Left lobe of liver (tissue), 1 donor: ENCODE data around the genes RHBDD3 and SF3A1.

GRCh38 chr22:29121079-29121531 is 48.3 kb downstream of the KREMEN1 start:
- PRO-cap, result no peak

GRCh38 chr22:29141934-29142778 is 63.5 kb upstream of the EMID1 start:
- PRO-cap, result no peak

DNA sequence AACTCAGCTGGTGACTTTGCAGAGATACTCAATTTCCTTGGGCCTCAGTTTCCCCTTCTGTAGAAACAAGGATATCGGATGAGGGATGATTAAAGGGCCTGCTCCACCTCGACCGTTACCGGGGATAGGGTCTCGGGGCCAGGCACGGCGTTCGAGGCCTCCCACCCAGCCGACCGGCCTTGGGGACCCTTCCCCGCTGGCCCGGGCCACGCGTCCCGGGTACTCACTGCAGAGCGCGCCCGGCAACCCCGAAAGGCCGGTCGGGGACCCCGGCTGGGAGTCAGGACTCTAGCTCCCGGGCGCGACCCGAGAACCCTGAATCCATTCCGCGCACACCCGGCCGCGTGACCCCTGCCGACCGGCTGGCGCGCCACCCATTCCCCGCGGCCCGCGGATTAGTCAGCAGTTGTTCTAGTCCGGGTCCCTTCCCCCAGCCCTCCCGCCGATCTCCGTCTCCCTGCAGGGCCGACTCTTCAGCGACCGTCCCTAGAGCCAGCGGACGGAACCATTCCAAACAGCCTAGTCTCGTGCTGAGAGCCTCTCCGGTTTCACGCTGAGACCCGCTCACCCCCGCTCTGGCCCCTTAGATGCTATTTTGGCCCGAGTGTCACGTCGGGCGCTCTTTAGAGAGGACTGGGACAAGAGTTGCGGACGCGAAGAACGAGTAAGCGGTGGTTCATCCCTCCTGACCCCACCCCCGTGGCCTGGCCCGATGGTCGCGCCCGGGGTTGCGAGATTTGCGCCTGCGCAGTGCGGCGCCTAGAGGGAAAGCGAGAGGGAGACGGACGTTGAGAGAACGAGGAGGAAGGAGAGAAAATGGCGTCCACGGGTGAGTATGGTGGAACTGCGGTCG is at the start of gene RHBDD3:
Gene RHBDD3, minus strand, starts transcription at position 461 of the 853 bp plus-strand sequence.
- PRO-cap, result bidirectional peak, plus-strand start at position 405 of the sequence, minus-strand start at position 451 of the sequence; bidirectional peak, plus-strand start at position 762 of the sequence, minus-strand start at position 701 of the sequence

GRCh38 chr22:29268374-29269073 is 456 bp downstream of the EWSR1 start:
- PRO-cap, result bidirectional peak, plus-strand start at chr22:29268725, minus-strand start at chr22:29268666

- PRO-cap, result no peak
Measured at GRCh38 chr22:29380216-29381017, 8.0 kb downstream of the AP1B1 start.

DNA sequence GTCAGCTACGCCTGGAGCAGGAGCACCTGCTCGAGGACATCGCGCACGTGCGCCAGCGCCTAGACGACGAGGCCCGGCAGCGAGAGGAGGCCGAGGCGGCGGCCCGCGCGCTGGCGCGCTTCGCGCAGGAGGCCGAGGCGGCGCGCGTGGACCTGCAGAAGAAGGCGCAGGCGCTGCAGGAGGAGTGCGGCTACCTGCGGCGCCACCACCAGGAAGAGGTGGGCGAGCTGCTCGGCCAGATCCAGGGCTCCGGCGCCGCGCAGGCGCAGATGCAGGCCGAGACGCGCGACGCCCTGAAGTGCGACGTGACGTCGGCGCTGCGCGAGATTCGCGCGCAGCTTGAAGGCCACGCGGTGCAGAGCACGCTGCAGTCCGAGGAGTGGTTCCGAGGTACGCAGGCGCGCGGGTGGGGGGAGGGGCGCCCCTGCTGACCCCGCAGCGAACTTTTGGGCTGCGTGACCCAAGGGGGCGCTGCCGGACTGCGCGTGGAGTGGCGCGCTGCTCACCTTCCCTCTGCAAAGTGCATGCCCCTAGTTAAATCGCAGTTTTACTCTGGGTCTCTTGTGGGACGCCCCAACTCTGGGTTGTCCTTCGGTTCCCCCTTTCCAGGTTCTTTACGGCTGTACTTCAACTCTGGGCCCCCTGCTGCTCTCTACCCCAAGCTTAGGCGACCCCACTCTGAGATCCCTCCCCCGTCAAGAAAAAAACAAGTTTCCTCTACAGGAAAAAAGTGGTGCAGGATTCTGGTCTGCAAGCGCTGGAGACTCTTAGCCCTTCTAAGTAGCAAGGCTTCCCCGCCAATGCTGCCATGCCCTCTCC is 947 bp downstream of the NEFH start:
- PRO-cap, result no peak

DNA sequence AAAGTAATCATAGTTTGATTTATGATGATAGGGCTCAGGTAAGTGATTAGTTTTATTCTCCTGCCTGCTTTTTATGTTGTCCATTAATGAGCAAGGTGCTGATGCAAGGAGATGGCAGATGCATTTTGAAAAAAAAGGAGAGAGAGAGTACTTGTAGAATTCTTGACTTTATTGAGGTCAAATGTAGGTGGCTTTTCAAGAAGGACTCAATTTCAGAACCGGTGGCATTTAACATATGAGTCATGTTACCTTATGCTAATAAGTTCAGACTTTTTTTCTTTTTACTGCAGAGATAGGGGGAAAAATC is 14.7 kb downstream of the NF2 start:
- PRO-cap, result no peak

DNA sequence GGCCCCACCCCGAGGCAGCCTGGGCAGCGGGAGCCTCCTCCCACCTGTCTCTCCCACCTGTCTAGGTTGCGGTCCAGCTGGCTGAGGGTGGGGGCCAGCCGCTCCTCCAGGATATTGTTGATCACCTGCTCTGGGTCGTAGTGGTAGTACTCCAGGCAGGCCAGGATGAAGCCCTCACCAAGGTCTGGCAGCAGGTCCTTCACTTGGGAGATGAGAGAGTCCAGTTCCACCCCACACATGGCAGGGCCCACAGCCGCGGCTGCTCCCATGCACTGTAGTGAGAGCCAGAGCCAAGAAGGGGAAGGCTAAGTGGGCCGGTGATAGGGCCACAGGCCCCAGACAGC is 34.7 kb downstream of the UQCR10 start:
- PRO-cap, result no peak

GRCh38 chr22:30027116-30027501 is 53.2 kb upstream of the HORMAD2 start:
- PRO-cap, result no peak

- PRO-cap, result no peak
Measured at GRCh38 chr22:30033159-30033671, 47.0 kb upstream of the HORMAD2 start.

DNA sequence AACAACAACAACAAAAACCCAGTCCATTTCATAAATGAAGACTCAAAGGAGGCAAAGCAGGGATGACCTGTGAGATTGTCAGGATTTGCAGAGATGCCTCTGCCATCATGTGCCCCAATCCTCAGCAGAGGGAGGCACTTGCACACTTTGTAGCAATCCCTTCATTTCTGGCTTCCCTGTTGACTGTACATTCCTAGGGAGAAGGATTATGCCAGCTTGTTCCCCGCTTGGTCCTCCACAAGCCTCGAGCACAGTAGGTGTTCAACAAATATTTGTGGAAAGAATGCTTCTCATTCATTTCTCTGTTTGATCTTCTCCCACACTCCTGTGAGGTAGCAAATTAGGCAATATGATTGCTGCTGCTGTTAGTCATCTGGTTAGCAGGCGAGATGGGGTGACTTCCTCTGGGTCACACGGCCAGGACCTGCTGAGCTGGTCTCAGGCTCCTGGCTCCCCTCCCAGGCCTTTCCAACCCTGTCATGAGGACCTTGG is 34.1 kb downstream of the LIF start:
- PRO-cap, result no peak

GRCh38 chr22:30238526-30239074 is 8.0 kb downstream of the LIF start:
- PRO-cap, result no peak

DNA sequence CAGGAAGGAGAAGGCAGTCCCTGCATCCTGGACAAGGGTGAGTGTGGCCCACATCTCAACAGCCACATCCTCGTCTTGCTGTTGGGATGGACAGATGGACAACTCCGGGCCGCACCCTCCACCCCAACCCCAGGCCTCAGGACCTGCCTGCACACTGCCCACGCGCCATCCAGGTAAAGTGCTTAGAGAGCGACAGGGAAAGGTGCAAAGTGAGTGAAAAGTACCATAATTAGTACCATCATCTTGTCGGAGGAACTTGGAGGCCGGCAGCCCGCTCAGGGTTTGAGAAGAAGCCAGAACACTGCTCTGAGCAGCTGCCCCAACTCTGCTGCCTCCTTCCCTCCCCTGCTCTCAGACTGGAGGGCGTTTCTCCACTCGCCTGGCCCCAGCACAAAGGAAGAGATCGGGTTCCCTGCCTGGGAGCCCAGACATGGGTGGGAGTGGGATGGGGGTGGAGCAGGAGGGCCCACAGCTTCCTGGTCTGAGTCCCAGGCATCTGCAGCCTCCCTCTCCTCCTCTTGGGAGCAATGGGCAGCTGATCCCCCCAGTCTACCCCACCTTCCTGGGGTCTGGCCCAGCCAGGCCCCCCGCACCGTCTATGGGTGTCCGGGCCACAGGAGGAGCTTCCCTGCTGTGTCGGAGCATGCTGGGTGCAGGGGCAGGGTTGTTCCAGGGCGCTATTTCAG is 5.0 kb downstream of the LIF start:
- PRO-cap, result no peak

DNA sequence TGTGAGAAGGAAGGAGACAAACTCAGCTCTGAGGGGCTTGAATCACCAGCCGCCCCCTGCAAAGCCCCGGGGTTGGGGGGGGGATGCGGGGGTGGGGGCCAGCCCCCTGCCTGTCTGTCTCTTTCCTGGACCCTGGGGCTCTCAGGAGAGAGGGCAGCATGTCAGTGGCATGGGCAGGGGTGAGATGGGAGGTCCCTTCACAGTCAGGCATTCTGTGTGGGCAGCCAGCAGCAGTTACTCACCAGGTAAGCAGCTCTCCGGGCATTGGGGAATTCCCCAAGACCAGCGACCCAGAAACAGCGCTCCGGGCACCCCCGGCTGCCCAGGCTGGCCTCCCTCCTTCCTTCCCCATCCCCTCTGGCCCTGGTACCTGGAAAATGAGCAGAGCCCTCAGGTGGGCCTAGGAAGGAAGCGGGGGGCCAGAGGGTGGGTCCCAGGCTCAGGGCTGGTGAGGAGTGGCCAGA is 4.2 kb upstream of the LIF start:
- PRO-cap, result no peak

DNA sequence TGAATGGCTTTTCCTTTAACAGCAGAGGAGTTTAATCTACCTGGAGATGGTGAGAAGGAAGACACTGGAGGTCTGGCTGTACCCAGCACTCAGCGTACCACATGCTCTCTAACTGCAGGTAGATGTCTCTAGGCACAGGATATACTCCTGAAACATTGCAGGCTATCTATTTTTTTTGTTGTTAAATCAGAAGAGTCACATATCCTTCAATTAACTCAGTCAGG is 17.3 kb upstream of the CASTOR1 start:
- PRO-cap, result no peak

GRCh38 chr22:30341002-30341967 is 14.5 kb upstream of the TBC1D10A start:
- PRO-cap, result no peak

- PRO-cap, result no peak
Measured at GRCh38 chr22:30342057-30342600, 14.6 kb downstream of the SF3A1 start.

DNA sequence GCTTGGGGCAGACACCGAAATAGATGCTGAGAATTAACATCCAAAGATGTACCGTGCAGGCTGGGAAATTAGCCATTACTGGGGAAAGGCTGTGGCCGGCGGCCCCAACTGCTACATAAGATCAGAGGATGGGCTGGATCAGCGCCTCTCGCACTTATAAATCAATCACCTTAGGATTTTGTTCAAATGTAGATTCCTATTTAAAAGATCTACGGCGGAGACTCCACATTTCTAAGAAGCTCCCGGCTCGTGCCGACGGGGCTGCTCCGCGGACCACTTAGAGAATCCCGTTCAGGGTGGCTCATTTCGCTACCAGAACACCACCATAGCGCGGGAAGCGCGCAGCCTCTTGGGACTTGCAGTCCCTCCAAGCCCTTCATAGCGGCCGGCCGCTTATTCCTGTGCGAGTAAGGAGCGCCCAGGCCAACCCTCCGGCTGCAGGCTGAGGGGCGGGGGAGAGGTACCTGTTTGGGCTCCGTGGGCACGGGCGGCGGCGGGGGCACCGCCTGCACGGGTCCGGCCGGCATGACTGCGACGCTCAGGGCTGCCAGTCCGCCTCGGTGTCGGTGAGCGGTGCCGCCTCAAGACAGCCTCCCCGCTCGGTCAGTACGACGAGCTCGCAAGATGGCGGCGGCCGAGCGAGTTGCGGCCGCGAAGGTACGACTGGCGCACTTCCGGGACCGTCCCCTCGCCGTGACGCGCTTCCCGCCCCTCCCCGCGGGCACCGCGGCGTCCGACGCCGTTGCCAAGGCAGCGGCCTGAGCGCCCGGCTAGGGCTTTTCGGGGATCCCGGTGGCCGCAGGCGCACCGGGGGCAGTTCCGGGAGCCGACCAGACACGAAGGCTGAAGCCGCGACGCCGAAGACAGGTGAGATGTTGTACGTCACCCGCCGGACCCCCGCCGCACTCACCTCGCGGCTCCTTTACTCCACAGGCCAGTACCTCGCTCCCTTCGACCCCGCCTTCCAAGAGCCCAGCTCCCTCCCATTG is at the start of gene SF3A1:
Gene SF3A1, minus strand, starts transcription at position 629 of the 989 bp plus-strand sequence.
- PRO-cap, result bidirectional peak, plus-strand start at position 406 of the sequence, minus-strand start at position 368 of the sequence; bidirectional peak, plus-strand start at position 724 of the sequence, minus-strand start at position 626 of the sequence

GRCh38 chr22:30362369-30363151 is 5.8 kb downstream of the CCDC157 start:
- PRO-cap, result no peak

DNA sequence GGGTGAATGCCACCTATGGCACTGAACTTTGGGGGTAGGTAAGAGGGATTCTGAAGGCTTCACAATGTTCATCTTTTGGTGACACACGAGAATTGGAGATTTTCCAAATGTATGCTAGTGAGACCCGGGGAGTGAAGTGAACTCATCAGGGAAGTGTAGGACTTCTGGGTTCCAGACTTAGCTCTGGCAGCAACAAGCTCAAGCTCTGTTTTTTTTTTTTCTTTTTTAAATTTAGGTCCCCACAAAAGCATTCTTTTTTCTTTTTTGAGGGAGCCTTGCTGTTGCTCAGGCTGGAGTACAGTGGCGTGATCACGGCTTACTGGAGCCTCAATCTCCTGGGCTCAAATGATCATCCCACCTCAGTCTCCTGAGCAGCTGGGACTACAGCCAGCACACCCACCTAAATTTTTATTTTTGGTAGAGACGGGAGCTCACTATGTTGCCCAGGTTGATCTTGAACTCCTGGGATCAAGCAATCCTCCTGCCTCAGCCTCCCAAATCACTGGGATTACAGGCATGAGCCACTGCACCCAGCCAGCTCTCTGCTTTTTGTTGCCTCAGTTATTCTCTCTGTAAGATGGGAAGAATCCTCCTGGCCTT is 11.9 kb upstream of the MTFP1 start:
- PRO-cap, result no peak